Measurements from ENCODE around the genes PPP1R3C and FGFBP3.

DNA sequence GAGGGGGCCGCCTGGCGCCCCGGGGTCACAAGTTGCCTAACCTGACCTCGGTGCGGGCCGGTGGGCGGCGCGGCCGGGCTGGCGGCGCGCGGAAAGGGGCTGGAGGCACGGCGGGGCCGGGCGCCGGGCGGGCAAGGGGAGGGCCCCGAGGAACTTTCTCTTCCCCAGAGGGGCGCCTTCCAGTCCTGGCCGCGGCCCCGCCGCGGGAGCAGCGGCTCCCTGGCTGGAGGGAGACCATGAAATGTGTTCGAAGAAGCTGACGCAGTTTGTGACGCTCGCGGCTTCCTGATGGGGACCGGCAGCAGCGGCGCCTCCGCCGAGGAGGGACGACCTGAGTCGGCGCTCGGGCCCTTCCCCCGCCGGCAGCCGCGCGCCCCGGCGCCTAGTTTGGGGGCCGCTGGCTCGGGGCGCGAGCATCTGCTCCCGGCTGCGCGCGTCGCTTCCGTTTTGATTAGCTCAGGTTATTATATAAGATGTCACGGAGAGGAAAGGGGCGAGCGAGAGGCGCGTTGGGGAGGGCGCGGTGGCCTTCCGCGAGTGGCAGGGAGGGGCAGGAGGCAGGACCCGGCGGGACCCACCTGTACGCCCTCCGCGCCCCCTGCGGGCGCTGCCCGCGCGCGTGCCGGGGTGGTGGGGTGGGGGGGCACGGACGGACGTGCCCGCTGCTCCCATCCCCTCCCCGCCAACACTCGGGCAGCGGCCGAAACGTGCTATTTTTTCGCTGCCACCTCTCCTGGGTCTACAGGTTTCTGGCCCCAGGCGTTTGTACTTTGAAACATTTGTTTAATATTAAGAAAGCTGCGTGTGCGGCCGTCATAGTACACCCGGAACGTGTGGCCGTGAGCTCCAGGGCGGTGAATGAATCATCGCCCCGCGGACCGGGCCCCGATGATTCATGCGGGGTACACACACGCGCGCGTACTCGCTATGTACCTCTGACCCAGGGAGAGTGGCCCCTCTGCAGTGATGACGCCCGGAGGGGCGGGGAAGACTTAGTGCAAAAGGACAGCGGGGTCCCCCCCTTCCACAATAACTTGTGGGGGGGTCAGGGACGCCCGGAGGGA lies 56.9 kb upstream of the PCGF5 start:
- PRO-cap, result bidirectional peak, plus-strand start at position 182 of the sequence, minus-strand start at position 208 of the sequence; bidirectional peak, plus-strand start at position 496 of the sequence, minus-strand start at position 441 of the sequence; bidirectional peak, plus-strand start at position 1,029 of the sequence, minus-strand start at position 860 of the sequence
- RAMPAGE, long total RNA, 2 experiments, result no peak in any of the 2 experiments

- PRO-cap, result no peak
- RAMPAGE, long total RNA, 2 experiments, result no peak in any of the 2 experiments
These were observed 25.9 kb upstream of the PCGF5 start for GRCh38 chr10:91194423-91195064.

GRCh38 chr10:91201222-91201600 lies 19.3 kb upstream of the PCGF5 start:
- PRO-cap, result no peak
- RAMPAGE, long total RNA, 2 experiments, result no peak in any of the 2 experiments

GRCh38 chr10:91246018-91246790 lies 25.7 kb downstream of the PCGF5 start:
- PRO-cap, result no peak
- RAMPAGE, long total RNA, 2 experiments, result no peak in any of the 2 experiments

GRCh38 chr10:91349186-91349965 lies 60.8 kb upstream of the HECTD2 start:
- PRO-cap, result no peak
- RAMPAGE, long total RNA, 2 experiments, result no peak in any of the 2 experiments

DNA sequence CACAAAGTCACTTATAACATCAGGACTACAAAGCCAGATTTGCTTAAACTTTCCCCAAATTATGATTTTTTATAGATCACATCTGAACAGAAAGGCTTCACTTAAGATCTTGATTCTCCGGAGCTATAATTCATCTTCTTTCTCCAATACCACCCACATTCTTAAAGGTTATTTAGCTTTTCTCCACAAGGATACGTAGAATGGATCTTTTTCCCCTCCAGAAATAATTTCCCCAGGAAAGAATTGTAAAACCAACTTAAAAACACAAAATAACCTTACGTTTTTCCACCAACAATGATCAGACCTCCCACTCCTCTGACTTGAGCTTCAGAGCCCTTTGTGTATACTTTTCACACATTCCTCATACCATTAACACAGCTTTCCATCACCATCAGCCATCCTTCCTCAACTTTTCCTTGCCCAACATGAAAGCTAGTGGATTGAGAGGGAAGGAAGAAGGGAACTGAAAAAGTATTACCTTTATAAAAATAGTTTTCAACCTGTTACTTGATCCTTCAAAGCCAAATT lies 3.6 kb downstream of the PPP1R3C start:
- PRO-cap, result no peak
- RAMPAGE, long total RNA, 2 experiments, result no peak in any of the 2 experiments

DNA sequence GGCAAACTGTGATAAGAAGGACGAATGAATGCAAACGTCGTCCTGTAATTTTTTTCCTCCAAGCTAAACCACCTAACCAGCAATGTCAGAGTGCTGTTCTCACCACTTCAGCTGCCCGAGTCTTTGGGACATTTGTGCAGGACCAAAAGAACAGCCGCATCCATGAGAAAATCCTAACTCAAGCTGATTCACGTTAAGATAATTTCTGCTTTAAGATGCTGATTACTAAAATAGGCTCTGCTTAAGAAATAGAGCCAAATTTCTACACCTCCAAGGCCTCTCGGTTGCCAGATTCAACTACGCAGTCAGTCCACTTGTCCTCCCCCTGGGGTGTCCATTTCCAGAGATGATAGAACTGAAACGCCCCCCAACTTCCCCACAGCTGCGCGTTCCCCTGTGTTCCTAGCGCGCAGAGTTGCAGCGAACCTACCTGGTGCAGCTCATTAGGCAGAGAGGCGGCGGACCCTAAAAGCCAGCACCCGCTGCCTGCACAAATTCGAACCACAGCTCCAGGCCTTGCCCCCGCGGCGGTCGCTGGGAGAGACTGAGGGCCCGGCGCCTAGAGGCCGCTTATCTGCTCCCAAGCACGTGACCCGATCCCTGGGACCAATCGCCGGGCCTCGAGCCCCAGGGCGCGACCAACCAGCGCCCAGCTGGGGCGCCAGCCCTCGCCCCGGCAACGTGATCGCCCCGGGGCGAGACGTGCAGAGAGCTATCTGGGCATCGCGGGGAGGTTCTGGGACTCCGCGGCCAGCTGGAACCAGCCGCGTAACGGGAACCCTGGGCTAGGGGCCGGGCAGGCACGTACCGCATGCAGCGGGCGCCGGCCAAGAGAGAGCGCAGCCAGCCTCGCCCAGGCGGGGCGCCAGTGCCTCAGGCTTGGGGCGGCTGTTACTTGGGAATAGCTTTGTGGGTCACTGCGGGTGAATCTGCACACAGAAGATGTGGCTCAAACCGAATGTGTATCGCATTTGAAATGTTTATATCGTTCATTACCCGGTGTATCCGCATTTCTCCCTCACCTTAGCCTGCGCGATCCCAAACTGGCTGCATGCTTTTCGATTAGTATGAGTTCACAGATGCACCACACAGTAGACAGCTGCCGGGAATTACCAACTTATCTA lies at the start of gene PPP1R3C:
PPP1R3C (minus strand) TSS at position 546 of the 1,124 bp plus-strand sequence.
- PRO-cap, result bidirectional peak, plus-strand start at position 741 of the sequence, minus-strand start at position 546 of the sequence
- RAMPAGE, long total RNA, 2 experiments, result start-site peak on the minus strand in 1 of 2 experiments, centred at position 552 of the sequence, 17 reads per replicate

- PRO-cap, result no peak
- RAMPAGE, long total RNA, 2 experiments, result no peak in any of the 2 experiments
These were observed 58.2 kb upstream of the PPP1R3C start for GRCh38 chr10:91691065-91691572.

DNA sequence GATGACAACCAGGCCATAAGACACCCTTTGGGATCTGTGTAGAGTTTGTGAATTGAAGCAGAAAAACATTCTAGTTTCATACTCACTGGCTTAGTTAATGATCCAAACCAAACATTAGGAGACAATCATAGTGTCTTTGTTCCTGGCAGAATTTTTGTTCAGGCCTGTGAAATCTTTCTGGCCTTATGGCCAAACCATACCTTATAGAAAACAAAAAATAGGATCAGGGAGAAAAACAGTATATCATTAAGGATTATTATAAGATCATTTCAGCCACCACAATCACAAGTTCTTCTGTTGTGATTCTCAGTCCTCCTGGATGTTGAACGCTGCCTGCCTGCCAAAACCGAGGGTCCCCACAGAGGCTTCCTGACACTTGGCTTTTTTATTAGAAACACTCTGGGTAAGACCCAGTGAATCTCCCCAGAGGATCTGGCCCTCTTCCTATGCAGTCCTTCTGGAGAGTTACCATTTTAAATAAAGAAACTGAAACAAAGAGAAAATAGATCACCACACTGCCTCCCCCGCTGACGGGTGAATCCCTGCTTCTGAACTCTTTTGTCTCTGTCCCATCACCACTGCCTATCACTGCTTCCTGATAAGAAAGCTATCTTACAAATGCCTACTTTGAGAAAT lies 79.3 kb upstream of the PPP1R3C start:
- PRO-cap, result no peak
- RAMPAGE, long total RNA, 2 experiments, result no peak in any of the 2 experiments

DNA sequence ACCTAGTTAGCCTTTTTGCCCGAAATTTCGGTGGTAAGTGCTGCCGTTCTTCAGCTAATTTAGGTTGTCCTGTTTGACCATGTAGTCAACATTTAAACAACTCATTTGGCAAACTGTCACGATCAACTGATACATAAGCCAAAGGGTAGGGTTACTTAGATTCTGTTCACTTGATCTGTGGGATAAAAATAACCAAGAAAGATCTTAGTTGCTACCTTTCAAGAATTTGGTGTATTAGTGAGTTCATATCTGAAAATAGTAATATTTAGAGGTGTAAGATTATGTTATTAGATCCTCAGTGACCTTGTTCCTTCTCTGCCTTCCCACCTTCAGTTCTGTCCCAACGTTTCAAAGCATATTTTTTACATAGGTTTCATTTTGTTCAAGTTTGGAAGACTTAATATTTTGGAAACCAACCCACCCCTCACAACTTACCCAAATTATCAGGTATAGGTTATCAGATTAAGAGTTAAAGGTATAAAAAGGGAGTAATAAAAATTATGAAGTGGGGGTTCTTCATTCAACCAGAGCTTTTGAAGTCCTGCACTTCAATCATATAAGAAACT lies 2.1 kb downstream of the TNKS2 start:
- PRO-cap, result no peak
- RAMPAGE, long total RNA, 2 experiments, result no peak in any of the 2 experiments

DNA sequence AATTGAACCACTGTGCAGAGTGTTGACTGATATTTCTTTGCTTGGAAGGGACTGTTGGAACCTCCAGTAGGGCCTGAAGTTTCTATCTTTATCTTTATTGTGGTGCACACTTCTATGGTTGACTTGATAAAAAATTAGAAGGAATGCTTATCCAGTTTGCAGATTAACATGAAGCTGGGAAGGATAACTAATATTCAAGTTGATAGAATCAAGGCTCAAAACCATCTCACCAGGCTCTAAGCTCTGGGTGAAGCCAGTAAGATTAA lies 26.2 kb downstream of the TNKS2 start:
- PRO-cap, result no peak
- RAMPAGE, long total RNA, 2 experiments, result no peak in any of the 2 experiments

DNA sequence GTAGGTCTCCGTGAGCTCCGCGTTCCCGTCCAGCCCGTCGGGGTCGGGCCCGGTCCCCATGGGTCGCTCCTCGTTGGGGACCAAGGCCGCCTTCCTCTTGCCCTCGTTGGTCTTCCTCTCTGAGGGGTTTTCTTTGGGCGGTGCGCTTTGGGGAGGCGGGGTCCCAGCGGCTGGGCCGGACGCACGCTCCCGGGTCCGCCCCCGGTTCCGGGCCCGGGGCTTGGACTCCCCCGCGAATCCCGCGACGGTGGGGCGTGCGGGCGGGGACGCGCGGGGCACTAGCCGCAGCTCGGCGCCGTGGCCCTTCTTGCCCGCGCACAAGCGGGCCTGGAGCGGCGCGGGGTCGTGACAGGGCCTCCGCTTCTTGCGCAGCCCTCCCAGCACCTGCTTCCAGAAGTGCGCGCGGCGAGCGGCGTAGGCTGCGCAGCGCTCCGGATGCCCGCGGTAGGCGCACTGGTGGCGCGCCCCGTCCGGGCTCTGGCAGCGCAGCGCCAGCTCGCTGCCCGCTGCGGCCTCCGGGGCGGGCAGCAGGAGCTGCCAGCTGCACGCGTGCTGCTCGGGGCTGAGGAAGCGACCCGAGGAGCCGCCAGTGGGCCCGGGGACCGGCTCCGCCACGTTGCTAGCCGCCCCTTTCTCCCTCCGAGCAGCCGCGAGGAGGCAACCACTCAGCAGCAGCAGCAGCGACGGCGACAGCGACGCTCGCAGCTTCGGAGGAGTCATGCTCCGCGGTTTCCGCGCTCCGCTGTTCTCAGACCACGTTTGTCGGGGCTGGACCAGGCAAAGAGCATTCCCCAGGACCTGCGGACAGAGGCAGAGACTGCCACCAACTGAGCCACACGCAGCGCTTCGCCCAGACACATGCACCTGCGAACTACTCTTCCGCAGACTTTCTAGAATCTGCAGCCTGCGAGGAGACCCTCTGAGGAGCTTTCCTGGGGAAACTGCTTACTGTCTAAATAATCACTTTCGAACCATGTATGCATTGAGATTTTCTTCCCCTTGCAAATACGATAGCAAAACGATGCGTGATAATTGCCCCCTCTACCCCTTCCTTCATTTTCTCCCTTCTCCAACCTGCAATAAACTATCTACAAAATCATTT lies 685 bp downstream of the FGFBP3 start:
- PRO-cap, result bidirectional peak, plus-strand start at position 250 of the sequence, minus-strand start at position 121 of the sequence; bidirectional peak, plus-strand start at position 677 of the sequence, minus-strand start at position 386 of the sequence
- RAMPAGE, long total RNA, 2 experiments, result no peak in any of the 2 experiments

GRCh38 chr10:91909352-91909893 lies at the start of gene FGFBP3:
TSS of gene FGFBP3 (minus strand) at chr10:91909486.
- PRO-cap, result no peak
- RAMPAGE, long total RNA, 2 experiments, result no peak in any of the 2 experiments

DNA sequence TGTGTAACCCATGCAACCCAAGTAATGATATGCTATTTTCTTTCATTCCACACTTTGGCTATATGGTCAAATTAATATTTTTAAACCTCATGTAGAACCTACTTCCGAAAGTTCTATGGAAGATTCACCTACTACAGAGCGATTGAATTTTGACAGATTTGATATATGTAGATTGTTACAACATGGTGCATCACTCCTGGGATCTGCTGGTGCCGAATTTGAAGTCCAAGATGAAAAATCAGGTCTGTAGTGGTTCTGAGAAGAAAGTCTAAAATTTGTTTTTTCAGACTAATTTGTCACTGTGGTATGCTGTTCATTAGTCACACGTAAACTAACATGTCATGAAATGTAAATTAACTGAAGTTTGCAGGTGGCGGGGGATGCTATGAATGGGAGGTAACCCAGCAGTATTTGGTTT lies 18.8 kb downstream of the BTAF1 start:
- PRO-cap, result no peak
- RAMPAGE, long total RNA, 2 experiments, result start-site peak on the plus strand in 1 of 2 experiments, centred at position 180 of the sequence, 52 reads per replicate

DNA sequence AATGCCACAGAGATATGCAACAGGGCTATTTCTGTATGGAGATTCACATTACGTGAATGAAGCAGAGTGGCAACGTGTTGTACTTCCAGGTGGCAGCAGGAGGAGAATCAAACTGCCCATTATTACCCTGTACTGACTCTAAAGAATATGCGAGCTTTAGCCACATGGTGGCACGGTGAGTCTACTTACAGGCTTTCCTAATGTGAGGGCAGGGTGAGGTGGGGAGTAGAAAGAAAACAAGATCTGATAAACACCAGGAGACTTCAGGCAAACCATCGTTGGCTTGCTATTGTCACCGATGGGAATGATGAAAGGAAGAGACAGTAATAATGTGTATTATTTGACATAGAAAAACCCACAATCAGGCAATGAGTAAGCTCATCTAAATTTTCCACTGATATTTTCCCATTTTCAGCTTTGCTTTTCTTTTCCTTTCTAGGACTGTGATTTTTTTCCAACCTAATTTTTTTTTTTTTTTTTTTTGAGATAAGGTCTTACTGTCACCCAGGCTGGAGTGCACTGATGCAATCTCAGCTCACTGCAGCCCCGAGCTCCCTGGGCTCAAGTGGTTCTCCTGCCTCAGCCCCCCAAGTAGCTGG lies 164.3 kb downstream of the BTAF1 start:
- PRO-cap, result no peak
- RAMPAGE, long total RNA, 2 experiments, result no peak in any of the 2 experiments

DNA sequence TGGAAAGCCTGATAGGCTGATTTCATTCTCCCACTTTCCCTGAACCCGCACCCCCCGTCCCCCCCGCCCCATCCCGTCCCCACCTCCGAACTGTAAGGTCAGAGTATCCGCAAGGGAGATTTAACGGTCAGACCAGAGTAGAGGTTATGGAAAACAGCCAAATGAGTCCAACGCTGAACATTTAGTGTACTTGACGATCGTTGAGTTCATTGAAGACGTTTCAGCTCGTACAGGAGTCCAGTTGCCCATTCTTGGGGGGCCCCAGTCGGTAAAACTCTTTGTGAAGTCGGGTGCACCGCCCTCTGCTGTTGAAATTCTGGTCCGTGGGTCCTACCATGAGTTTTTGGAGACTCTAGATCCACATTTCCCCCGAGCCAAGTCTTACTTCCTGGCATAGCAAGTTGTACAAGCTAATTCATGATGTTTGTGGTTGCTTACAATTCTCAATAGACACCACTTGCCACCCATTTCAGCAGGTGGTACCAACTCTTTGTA lies 1.0 kb downstream of the MARCHF5 start:
- PRO-cap, result no peak
- RAMPAGE, long total RNA, 2 experiments, result no peak in any of the 2 experiments

DNA sequence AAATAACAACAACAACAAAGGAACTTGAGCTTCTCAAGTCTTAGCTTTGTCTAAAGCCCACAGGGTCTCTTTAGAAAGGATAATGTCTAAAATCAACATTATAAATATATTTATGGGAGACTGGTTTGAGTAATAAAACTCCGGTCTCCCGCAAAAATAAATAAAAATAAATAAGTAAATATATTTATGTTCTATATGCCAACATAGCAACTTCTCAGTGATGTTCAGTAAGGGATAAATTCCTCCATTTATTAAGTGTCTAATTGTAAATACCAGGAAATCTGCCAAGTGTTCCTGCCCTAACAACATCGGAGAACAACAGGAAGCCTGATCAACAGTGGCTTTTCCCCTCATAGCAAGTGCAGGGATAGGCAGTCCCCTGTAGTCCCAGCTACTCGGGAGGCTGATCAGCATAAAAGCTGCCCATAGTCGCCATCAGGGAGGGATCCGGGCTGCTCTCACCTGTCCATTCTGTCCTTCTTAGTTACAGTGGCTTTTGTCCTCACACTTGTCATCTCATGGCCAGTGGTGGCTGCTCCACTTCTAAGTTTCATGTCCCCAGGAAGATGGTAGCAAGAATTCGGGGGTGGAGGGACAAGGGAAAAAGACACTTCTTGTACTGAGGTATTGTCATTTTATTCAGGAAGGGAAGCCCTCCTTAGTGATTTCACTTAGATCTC lies 141.3 kb downstream of the IDE start:
- PRO-cap, result no peak
- RAMPAGE, long total RNA, 2 experiments, result no peak in any of the 2 experiments

DNA sequence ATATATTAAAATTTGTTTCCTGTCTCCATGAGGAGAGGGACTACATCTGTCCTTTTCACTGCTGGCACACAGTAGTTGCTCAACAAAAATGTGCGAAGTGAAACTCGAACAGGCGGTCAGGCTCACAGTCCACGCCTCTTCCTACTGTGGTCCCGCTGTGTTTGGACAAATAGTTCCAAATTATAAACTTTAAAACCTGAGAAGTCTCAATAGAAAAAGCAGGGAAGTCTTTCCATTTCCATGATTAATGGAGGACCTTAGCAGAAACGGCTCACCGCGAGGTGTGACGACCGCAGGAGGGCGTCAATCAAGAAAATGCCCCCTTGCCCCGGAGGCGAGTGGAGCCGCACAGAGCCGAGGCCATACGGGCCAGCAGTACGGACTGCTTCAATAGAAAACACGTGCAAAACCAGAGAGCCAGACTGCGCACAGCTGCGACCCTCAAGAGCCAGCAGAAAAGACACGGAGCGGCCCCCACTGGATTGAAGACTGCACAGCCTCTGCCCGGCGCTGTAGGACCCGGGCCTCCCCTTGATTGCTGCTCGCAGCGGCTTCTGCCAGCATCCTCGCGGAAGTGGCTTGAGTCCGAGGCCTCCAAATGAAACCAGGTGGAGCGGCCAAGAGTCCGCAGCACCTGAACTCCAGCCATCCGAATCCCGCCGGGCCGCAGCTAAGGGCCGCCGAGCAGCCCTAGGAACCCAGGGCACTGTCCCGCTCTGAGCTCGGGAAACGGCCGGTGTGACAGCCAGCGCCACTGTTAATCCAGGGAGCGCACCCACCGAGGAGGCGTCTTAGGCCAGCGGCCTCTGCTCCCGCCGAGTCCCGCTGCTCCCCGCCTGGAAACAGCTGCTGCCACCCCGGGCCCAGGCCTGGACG lies 847 bp upstream of the HHEX start:
- PRO-cap, result no peak
- RAMPAGE, long total RNA, 2 experiments, result no peak in any of the 2 experiments

GRCh38 chr10:92697047-92697852 lies 7.5 kb downstream of the HHEX start:
- PRO-cap, result no peak
- RAMPAGE, long total RNA, 2 experiments, result no peak in any of the 2 experiments

GRCh38 chr10:92757743-92758261 lies 68.0 kb downstream of the HHEX start:
- PRO-cap, result no peak
- RAMPAGE, long total RNA, 2 experiments, result no peak in any of the 2 experiments

Data from lower leg skin (tissue), 2 donors.